ENCODE measurements around a stretch of chr5.

DNA sequence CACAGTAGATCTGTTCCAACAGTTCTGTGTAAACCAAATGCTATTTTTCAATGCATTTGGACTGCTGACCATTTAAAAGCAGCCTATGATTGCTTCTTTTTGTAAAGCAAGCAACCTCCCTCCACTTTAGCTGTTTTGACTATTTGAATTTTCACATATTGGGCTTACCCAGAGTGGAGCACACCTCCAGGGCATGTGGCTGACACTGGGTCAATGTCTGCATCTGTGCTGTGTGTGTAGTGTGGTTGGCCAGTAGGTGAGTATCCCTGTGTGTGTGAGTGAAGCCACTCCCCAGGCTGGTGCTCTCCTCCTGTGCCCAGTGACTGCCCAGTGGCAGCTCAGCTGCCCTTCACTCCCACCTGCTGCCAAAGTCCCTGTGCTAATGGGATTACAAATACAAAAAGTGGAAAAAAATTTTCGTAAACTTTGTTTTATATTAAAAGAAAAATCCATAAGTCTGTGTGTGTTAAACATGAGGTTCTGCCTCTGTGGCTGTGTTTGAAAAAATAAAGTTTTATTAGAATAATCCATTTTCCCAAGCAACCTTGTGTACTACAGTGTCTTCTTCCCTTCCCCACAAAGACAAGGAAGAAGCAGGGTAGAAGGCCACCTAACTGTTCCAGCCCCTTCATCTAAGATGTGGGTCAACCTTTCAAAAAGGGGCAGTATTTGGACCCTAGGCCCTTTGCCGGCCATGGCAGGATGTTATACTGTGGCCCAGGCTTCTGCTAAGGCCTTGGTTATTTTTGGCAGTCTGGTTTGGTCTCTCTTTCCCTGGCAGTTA is 3.1 kb upstream of the KDM3B start:
- PRO-cap, result no peak
- RRBS, 2 experiments, result no CpG with 5 or more reads among the region's 2 CpGs

- PRO-cap, result no peak
- RRBS, 2 experiments, result no CpG with 5 or more reads among the region's 3 CpGs
These were observed 306 bp upstream of the KDM3B start for GRCh38 chr5:138352301-138352456.

DNA sequence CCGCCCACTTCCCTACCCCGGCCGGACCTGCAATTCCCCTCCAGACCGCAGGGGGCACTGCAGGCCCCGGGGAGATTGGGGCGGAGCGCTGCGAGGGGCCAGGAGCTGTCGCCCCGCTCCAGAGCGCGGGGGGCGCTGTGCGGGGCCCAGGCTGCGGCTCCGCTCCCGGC is 143 bp upstream of the KDM3B start:
- PRO-cap, result no peak
- RRBS, 2 experiments, result 3 to 6% methylated on average over 3 to 11 of the region's 17 CpGs

DNA sequence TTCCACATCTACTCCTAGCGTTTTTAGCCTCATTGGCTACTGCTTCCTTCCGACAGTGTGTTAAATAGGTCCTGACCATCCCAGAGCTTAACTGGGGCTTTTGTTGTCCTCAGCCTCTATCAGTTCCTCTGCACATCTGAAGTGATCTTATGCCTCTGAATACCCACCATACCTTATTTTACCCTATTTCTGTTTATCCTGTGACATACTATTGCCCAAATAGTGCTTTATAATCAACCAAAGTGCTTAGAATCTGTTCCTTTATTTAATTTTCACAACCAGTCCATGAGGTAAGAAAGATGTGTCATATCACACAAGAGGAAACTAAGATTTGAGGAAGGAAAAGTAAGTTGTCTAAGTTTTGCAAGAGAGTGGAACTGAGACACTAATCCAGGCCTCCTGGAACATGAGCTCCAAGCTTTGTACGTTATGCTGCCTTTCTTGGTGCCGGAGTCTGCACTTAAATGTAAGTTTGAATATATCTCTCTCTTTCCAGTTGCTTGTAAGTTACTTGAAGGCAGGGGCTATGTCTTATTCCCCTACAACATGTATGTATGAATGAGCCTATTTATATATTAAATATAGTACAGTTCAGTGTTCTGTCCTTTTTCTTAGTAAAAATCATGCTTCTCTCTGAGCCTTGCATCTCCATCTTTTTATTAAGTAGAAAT is 17.2 kb downstream of the KDM3B start:
- PRO-cap, result no peak
- RRBS, 2 experiments, result no CpG with 5 or more reads among the region's 4 CpGs

GRCh38 chr5:138379153-138380106 is 26.9 kb downstream of the KDM3B start:
- PRO-cap, result no peak
- RRBS, 2 experiments, result no CpG with 5 or more reads among the region's 4 CpGs

- PRO-cap, result no peak
- RRBS, 2 experiments, result no CpG with 5 or more reads among the region's 15 CpGs
These were observed 39.4 kb downstream of the KDM3B start for GRCh38 chr5:138391587-138392493.

DNA sequence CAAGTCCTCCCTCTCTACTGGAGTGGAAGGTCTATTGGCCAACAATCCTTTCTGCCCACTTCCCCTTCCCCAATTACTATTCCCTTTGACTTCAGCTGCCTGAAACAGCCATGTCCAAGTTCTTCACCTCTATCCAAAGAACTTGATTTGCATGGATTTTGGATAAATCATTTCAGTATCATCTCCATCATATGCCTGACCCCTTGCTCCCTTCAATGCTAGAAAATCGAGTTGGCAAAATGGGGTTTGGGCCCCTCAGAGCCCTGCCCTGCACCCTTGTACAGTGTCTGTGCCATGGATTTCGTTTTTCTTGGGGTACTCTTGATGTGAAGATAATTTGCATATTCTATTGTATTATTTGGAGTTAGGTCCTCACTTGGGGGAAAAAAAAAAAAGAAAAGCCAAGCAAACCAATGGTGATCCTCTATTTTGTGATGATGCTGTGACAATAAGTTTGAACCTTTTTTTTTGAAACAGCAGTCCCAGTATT is 3.0 kb downstream of the EGR1 start:
- PRO-cap, result no peak
- RRBS, 2 experiments, result no CpG with 5 or more reads among the region's 2 CpGs

- PRO-cap, result no peak
- RRBS, 2 experiments, result no CpG with 5 or more reads among the region's 6 CpGs
These were observed 3.4 kb downstream of the EGR1 start for GRCh38 chr5:138468693-138469082.

DNA sequence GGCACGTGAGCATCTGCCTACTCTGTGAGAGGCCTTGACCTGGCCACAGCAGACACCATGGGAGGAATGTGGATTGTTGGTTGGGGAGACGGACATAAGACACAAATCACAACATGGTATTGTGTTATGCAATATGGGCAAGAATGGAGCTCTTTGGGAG is 4.8 kb downstream of the EGR1 start:
- PRO-cap, result no peak
- RRBS, 2 experiments, result no CpG with 5 or more reads among the region's 2 CpGs

- PRO-cap, result no peak
- RRBS, 2 experiments, result no CpG with 5 or more reads among the region's 8 CpGs
These were observed 34.5 kb downstream of the ETF1 start for GRCh38 chr5:138508354-138509025.

- PRO-cap, result no peak
- RRBS, 2 experiments, result no CpG with 5 or more reads among the region's 4 CpGs
These were observed 6.2 kb downstream of the ETF1 start for GRCh38 chr5:138536573-138537591.

- PRO-cap, result no peak
- RRBS, 2 experiments, result no CpG with 5 or more reads among the region's 11 CpGs
These were observed 10.7 kb downstream of the HSPA9 start for GRCh38 chr5:138564251-138565142.

- PRO-cap, result bidirectional peak, plus-strand start at chr5:138575951, minus-strand start at chr5:138575677; unidirectional peak, plus-strand start at chr5:138576020
- RRBS, 2 experiments, result under 1 to 1% methylated on average over 6 of the region's 47 CpGs
These were observed 501 bp upstream of the HSPA9 start for GRCh38 chr5:138575575-138576228.

GRCh38 chr5:138668350-138668963 is 84.8 kb upstream of the CTNNA1 start:
- PRO-cap, result no peak
- RRBS, 2 experiments, result no CpG with 5 or more reads among the region's 5 CpGs

- PRO-cap, result no peak
- RRBS, 2 experiments, result no CpG with 5 or more reads among the region's 3 CpGs
These were observed 26.3 kb upstream of the CTNNA1 start for GRCh38 chr5:138726934-138727359.

DNA sequence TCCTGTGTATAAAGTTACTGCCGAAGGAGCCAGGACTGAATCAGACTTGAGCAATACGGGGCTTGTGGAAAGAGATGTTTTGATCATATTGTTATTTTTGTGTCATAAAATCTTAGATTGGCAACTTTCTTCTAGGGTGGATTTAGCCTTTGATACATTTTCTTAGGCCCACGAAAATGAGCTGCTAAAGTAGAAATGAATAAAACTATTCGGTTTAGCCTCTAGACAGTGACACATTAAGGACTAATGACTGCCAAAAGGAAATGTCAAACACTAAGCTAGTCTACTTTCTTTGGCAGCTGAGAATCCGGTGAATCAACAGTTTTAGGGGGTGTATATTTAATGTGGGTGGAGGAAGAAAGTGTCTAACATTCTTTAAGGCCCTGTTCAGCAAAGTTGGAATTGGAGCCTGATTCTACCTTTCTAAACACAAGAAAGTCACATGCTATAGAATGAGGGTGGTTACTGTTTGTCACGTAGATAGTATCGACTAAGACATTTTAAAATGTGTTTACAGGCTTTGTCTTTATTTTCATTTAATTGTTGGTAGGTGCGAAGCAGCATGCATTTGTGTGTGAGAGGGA is 30.0 kb downstream of the LRRTM2 start:
- PRO-cap, result no peak
- RRBS, 2 experiments, result no CpG with 5 or more reads among the region's 8 CpGs

- PRO-cap, result no peak
- RRBS, 2 experiments, result no CpG with 5 or more reads among the region's 1 CpG
These were observed 136.9 kb upstream of the LRRTM2 start for GRCh38 chr5:139012157-139012385.

- PRO-cap, result no peak
- RRBS, 2 experiments, result no CpG with 5 or more reads among the region's 2 CpGs
These were observed 11.0 kb upstream of the MATR3 start for GRCh38 chr5:139282491-139282920.

- PRO-cap, result no peak
- RRBS, 2 experiments, result no CpG with 5 or more reads among the region's 6 CpGs
These were observed 11.3 kb upstream of the PAIP2 start for GRCh38 chr5:139330246-139330776.

DNA sequence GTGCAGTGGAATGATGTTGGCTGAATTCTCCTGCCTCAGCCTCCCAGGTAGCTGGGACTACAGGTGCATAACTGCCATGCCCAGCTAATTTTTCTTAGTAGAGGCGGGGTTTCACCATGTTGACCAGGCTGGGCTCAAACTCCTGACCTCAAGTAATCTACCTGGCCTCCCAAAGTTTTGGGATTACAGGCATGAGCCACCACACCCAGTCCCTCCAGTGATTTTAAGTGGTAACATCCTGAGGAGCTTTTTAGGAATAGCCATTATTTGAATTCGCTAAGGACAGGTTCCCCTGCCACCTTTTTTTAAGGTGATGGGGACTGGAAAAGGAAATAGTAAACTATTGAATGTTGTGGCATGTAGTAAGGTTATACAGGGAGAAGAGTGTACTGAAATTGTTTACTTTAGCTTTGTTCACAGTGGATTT is 9.7 kb upstream of the PAIP2 start:
- PRO-cap, result no peak
- RRBS, 2 experiments, result no CpG with 5 or more reads among the region's 2 CpGs